Left colon (tissue), 1 donor: Measurements from ENCODE around the genes LRRC31 and SKIL.

DNA sequence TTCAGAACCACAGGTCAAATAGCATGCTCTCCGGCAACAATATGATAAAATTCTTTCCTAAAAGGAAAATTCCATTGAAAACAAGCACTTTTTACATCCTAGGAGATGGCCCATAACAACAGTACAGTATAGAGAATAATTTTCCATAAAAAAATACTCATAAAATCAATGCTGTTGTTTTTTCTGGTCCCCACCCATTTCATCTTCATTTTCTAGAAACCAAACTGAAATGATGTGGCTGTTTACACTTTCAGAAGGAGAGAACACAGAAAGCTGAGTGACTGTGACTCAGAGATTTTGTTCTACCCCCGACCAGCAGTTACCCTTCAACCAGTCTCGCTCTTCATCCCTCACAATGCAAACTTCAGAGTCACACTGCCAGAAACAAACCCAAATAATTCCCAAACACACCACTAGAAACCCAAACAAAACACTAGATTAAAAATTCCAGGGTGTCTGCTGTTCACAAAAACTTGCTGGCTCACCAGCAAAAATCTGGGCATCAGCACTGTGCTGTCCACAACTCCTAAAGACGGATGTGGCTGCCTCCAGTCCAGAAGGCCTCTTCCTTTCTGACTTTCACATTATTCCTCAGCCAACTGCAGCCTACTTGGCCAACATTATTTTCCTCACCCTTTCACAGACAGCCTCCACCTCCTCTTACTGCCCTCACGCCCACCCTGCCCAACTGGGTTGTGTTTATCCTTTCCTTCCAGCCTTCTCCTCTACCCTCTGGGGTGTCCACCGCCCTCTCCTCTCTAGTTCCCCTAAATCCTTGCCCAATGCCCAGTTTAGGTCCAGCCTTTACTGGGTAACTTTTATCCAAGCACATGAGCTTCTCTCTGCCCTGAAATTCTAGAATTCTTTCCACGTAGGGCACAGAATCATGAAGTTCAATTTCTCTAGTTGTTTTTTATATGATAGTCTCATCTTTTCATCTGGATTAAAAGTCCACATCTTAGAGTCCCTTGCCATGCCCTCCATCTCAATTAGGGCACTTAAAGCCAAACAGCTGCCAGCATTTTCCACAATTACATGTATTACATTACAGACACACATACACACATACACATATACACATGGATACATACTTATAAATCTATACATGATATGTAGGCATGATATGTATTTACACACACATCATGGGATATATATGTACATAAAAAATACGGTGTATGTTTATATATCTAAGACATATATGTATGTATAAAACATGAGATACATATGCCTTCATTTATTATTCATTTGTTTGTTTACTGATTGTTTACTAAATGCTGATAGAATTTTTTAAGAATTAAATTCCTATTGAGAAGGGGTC, 71.3 kb downstream of the MECOM start:
- PRO-cap: no peak

- PRO-cap: bidirectional peak, plus-strand start at chr3:169661697, minus-strand start at chr3:169661672
Observed at GRCh38 chr3:169660634-169661749, 2.5 kb downstream of the MECOM start.

GRCh38 chr3:169765106-169765554, 4.2 kb downstream of the ACTRT3 start:
- PRO-cap: bidirectional peak, plus-strand start at chr3:169765197, minus-strand start at chr3:169765060

- PRO-cap: unidirectional peak, minus-strand start at chr3:169869971; bidirectional peak, plus-strand start at chr3:169870218, minus-strand start at chr3:169869971
Observed at GRCh38 chr3:169869374-169870052, at the start of gene LRRC31. Gene LRRC31 (minus strand): TSS chr3:169869935.

DNA sequence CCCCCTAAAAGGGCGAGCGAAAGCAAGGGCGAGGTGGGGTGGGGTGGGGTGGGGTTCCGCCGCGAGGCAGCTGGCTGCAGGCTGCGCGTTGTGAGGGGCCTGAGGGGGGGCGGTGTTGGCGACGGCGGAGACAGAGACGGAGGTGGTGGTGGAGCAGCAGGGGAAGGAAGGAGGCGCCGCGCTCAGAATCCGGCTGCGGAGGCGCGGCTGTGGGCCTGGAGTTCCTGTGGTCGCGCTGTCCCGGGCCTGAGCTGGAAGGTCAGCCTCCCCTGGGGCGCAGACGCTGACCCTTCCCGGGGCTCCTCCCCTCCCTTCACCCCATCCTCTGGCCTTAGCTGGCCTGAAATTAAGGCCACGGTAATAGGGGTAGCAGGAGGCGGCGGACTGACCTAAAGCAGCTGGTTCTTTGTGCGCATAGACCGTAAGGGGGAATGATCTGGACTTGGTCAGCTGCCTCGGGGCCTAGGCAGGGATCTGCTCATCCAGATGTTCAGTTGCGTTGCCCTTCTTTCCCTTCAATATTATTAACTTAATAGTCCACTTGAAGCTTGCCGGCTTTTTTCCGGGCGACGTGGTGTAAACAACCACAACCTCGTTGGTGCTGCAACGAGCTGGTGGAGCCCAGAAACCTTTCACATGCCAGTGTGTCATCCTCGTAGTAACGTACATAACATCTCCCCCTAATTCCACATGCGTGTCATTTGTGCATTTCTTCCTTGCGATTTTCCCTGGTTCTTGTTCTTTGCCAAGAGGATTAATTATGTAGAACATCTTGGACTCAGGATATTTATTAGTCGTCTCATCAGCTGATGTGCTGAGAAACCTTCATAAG, 532 bp downstream of the SEC62 start:
- PRO-cap: no peak

DNA sequence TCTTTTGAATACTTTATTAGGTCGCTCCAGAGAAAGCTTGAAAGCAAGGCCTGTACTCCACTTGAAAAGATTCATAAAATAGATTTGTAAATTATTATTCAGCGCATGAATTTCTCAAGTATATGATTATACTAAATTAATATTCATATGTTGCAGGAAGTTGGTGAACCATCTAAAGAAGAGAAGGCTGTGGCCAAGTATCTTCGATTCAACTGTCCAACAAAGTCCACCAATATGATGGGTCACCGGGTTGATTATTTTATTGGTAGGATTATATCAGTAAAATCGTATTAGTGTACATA, 8.8 kb downstream of the SEC62 start:
- PRO-cap: no peak

GRCh38 chr3:170046438-170046700, 8.6 kb downstream of the GPR160 start:
- PRO-cap: bidirectional peak, plus-strand start at chr3:170046842, minus-strand start at chr3:170046626

GRCh38 chr3:170152671-170153104, 28.8 kb downstream of the PHC3 start:
- PRO-cap: no peak

GRCh38 chr3:170180614-170181180, 836 bp downstream of the PHC3 start:
- PRO-cap: bidirectional peak, plus-strand start at chr3:170181054, minus-strand start at chr3:170180911

DNA sequence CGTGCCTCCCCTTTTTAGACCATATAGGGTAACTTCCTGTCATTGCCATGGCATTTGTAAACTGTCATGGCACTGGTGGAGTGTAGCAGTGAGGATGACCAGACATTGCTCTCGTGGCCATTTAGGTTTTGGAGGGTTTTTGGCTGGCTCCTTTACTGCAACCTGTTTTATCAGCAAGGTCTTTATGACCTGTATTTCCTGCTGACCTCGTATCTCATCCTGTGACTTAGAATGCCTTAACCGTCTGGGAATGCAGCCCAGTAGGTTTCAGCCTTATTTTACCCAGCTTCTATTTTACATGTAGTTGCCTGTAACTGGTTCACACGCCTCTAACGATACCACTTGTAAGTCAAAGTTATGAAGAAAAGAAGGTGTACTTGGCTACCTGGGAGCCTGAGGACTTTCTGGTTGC, 13.6 kb upstream of the SKIL start:
- PRO-cap: no peak

GRCh38 chr3:170357081-170357809, at the start of gene SKIL:
Gene SKIL (plus strand): TSS chr3:170357715.
- PRO-cap: bidirectional peak, plus-strand start at chr3:170357342, minus-strand start at chr3:170357171; bidirectional peak, plus-strand start at chr3:170357715, minus-strand start at chr3:170357561

GRCh38 chr3:171458614-171458982, 1.6 kb downstream of the TNIK start:
- PRO-cap: no peak

DNA sequence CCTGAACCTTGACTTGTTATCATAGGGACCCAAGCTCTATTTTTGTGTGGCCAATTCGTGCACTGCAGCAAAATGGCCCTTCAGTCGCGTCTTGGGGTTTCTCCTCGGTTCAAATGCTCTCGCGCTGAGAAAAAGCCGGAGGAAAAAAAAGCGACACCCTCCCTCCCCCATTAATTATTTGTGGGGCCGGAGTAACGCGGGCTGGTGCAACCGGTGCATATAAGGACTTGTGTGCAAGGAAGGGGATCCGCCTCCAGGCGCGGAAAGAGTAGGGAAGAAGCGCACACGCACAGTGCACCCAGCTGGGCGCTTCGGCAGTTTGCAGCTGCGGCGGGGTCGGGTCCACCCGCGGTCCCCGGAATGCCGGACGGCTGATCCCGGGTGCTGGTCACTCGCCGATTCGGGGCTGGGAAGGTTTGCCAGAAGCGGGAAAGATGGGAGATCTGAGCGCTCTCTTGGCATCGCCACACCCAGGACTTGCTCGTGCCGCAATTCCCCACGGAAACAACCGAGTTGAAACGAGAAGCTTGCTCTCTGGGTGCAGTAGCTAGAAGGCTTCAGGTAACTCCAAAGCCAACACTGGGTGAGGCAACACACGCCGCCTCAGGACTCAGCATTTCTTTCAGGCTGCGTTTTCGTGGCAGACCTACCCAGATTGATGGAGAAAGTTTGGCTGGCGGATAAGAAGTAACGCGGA, 598 bp upstream of the TNIK start:
- PRO-cap: unidirectional peak, plus-strand start at position 256 of the sequence; unidirectional peak, minus-strand start at position 660 of the sequence

DNA sequence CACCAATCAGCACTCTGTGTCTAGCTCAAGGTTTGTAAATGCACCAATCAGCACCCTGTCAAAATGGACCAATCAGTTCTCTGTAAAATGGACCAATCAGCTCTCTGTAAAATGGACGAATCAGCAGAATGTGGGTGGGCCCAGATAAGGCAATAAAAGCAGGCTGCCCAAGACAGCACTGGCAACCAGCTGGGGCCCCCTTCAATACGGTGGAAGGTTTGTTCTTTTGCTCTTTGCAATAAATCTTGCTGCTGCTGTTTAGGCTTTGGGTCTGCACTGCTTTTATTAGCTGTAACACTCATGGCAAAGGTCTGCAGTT, 63.6 kb downstream of the PLD1 start:
- PRO-cap: no peak

GRCh38 chr3:171770694-171771634, 39.3 kb downstream of the PLD1 start:
- PRO-cap: unidirectional peak, minus-strand start at chr3:171771355

DNA sequence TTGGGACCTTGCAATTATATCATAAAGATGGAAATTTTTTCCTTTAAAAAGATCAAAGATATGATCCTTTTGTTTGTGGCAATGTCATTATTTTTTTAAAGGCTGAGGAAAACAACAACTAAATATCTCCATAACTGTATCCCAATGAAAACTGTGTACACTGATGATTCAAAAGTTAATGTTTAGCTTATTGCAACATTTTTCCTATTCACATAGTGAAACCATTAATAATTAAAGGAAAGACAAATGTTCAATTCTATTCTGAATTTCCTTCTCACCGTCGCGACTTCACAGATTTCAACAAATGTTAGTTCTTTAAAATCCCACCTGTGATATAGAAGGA, 40.3 kb downstream of the TMEM212 start:
- PRO-cap: no peak

DNA sequence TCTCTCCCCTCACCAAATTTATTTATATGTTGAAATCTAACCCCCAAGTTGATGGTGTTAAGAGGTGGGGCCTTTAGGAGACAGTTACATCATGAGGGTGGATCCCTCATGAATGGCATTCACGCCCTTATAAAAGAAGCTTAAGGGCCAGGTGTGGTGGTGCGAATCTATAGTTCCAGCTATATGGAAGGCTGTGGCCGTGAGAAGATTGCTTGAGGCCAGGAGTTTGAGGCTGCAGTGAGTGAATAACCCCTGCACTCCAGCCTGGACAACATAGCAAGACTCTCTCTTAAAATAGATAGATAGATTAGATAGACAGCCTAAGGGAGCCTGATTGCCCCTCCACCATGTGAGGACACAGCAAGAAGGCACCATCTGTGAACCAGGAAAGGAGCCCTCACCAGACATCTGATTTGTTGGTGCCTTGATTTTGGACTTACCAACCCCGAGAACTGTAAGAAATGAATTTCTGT, 24.5 kb downstream of the FNDC3B start:
- PRO-cap: unidirectional peak, plus-strand start at position 159 of the sequence

DNA sequence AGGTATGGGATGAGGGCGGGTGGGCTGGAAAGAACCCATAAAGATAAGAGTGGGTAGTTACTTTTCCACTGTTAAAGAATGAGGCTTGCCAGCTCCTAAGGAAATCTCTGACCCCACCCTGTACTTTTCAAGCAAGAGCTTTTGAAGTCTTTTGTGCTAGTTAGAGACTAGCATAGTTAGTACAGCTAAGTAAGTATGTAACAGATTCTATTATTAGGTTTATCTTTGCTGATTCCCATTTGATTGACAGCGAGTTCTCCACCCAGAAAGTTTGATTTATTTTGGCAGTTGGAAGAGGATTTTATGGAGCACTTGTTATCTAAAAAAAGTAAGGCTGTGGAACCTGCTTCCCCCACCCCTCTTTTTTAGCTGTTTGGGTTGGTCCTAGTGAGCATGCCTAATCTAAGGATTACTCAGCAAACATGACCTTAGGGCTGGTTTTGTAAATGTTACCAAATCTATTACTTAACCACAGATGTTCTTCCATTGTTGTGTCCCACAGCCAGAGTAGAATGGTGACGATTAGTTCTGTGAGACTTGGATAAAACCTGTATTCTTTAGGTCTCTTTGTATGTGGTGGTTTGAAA, 57.6 kb downstream of the FNDC3B start:
- PRO-cap: no peak

DNA sequence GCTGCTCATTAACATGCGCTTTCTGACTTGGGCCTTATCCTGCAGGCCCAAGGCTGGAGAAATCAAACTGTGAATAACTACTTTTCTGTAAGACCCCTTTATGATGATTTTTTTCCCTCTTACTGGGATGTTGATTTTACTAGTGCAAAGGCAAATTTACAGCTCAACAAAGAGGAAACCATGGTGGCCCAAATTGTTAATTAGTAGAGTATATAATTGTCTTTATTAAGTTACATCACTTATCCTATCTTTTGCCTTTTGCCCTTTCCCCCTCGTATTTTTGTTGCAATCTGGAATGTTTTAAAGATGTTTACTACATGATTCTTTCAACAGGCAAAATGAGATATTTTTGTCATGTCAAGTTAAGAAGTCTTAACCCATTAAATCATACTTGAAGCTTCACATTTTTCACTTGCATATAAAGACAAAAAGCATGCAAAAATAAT, 188.7 kb downstream of the GHSR start:
- PRO-cap: no peak

- PRO-cap: no peak
Observed at GRCh38 chr3:172287771-172288857, 160.1 kb downstream of the GHSR start.